Amniotic epithelial cell (primary cell): Measurements from ENCODE around the genes PDYN, TGM3, PTPRA and GFRA4.

- RRBS, result no CpG with 5 or more reads among the region's 15 CpGs
These were observed 2.9 kb upstream of the SIRPA start for GRCh38 chr20:1891966-1893033.

- RRBS, result 14% methylated on average over 1 of the region's 16 CpGs
These were observed 484 bp downstream of the SIRPA start for GRCh38 chr20:1895622-1896159.

- RRBS, result no CpG with 5 or more reads among the region's 6 CpGs
These were observed 18.0 kb downstream of the SIRPA start for GRCh38 chr20:1913074-1913800.

- RRBS, result 5% methylated on average over 2 of the region's 26 CpGs
These were observed 40.3 kb downstream of the SIRPA start for GRCh38 chr20:1935236-1936255.

- RRBS, result no CpG with 5 or more reads among the region's 7 CpGs
These were observed at the start of gene PDYN for GRCh38 chr20:1993714-1994160. TSS of gene PDYN (minus strand) at chr20:1994058.

- RRBS, result 2% methylated on average over 17 of the region's 99 CpGs
These were observed 1.2 kb downstream of the STK35 start for GRCh38 chr20:2102492-2103557.

- RRBS, result no CpG with 5 or more reads among the region's 7 CpGs
These were observed 3.1 kb upstream of the TGM3 start for GRCh38 chr20:2292563-2293235.

DNA sequence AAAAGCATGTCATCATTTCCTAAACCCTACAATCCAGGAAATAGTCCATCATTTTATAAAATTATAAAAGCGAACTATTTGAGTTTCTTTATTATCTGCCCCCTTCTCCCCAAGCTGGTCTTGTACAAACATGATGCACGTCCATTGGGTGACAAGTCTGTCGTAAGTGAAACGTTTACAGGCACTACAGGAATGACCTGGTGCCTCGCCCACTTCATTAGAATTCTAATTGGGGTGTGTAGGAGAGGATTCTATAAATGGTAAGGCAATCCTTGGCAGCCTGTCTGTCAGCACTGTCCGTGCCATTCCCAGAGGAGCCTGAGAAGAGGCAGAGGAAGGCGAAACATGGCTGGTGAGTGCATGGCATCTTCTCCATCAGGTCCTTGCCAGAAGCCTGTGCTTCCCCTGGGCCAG, at the start of gene TGM3:
TSS of gene TGM3 (plus strand) at position 283 of the 414 bp plus-strand sequence.
- RRBS, result no CpG with 5 or more reads among the region's 7 CpGs

- RRBS, result no CpG with 5 or more reads among the region's 7 CpGs
These were observed 11.8 kb downstream of the SNRPB start for GRCh38 chr20:2458494-2459418.

DNA sequence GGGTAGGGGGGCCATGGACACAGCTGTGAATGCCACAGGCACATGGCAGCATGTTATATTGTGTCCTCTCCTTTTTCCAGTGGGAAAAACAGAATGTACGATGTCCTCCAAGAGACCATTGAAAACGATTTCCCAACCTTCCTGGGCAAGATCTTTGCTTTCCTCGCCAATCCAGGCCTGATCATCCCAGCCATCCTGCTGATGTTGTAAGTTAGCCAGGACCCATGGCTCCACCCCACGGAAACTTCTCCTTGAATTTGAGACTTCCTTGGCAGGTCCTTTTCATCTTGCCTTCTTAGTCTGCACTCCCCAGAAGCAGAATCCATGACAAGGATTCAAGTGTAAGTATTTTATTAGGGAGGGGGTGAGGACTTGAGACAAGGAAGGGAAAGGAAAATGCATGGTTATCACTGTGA, 28.2 kb upstream of the NOP56 start:
- RRBS, result no CpG with 5 or more reads among the region's 4 CpGs

DNA sequence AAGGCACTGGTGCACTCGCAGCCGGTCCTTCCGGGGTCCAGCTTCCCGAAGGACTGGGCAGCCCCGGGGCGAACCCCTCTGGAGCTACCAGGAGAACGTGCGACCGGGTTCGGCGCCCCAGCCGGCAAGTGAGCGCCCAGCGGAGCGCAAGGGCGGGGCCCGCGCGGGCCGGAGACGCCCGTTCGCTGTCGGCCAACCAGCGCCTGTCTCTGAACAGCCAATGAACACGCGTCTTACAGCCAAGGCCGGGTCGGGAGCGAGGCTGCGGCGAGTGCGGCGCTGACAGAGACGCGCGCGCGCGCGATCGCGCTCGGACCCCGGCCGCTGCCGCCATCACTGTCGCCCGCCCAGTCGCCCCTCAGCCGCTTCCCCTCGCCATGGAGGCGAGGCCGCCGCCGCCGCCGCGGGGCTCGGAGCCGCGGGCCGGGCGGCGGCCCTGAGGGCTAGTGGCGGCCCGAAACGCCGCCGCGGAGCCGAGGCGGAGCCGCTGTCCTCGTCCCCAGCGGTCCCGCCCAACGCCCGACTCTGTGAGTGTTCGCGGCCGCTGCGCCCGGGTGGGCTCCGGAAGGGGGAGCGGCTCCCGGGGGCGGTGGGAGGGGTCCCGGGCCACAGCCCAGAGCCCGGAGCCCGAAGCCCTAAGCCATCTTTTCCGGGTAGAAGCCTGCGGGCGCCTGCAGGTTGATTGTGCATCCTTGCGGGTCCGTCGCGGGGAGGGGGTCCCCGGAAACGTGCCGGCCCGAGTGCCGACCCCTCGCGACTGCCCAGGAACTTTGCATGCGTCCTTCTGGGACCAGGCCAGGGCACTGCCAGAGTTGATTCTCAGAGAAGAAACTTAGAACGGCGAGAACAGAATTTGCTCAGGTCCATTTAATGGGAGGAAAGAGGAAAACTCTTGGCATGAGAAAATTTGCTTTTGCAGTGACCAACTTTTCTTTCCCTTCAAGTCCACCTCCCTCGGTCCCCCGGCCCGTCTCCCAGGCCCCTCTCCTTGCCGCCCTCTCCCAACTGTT, at the start of gene PTPRA:
TSS of gene PTPRA (plus strand) at position 248 of the 1,010 bp plus-strand sequence.
- RRBS, result 1% methylated on average over 42 of the region's 112 CpGs

DNA sequence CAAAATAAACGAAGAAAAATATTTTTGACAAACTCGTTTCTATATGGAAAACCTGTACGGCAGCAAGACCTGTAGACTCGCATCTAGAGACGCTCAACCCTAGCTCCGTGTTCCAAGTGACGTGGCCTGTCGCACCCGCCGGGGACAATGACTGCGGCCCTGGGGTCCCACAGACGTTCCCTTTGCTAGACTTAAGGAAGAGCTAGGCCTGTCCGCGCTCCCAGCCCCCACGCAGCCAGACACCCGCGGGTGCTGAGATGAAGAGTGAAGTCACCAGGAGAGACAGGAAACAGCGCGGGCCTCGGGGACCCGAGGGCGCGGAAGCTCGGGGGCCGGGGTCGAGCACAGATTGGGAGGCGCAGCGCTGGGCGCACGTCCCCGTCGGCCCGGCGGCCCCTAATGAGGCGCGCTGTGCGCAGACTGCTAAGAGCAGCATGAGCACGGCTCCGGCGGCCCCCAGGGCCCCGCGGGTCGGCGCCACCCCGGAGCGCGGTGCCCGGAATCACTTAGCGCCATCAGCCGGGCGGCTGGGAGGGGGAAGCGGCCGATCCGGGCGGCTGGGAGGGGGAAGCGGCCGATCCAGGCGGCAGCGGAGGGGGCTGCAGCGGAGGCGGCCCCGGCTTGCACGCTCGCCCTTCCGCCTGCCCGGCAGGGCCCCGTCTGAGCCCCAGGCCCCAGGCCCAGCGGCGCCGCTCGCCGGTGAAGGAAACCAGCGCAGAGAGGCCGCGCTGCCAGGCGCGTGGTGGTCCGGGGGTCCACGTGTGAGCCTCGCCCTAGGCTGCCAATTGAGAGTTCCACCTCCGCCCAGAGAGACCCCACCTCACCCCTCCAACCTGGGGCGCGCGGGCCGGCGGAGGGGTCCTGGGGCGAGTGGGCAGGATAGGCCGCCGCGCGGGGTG, 8.2 kb upstream of the AVP start:
- RRBS, result 5% methylated on average over 44 of the region's 91 CpGs

DNA sequence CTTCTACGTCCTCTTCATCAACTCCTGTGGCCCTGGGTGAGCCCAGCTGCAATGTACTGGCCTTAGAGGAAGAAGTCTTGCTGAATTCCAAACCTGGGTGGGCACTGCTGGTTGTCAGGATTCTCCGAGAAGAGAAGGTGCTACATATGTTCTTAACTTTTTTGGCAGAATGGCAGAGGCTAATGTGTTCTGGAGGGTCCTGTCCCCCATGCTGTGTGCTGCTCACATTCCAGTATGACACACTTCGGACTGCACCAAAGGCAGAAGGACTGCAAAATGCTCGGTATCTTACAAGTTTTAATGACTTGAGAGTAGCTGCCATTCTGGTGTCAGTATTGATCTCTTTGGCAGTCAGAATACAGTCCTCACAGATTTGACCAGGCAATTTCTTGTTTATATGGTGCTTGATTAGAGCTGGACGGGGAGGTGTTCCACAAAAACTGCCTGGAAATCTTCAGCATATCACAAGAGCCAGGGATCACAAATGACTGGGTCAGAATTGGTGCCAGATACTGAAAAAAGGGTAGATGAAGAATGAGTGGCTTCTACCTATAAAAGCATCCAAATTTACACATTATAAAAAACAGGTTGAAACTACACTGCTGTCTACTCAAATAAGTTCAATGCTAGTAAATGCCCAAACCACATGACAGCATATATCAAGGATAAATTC, 10.8 kb downstream of the FASTKD5 start:
- RRBS, result no CpG with 5 or more reads among the region's 5 CpGs

GRCh38 chr20:3203696-3204283, 692 bp downstream of the DDRGK1 start:
- RRBS, result no CpG with 5 or more reads among the region's 26 CpGs

GRCh38 chr20:3209879-3210369, 626 bp downstream of the ITPA start:
- RRBS, result 6% methylated on average over 1 of the region's 14 CpGs

GRCh38 chr20:3314935-3315591, 76.1 kb upstream of the SLC4A11 start:
- RRBS, result no CpG with 5 or more reads among the region's 2 CpGs

GRCh38 chr20:3539743-3540526, 69.1 kb downstream of the ATRN start:
- RRBS, result no CpG with 5 or more reads among the region's 5 CpGs

DNA sequence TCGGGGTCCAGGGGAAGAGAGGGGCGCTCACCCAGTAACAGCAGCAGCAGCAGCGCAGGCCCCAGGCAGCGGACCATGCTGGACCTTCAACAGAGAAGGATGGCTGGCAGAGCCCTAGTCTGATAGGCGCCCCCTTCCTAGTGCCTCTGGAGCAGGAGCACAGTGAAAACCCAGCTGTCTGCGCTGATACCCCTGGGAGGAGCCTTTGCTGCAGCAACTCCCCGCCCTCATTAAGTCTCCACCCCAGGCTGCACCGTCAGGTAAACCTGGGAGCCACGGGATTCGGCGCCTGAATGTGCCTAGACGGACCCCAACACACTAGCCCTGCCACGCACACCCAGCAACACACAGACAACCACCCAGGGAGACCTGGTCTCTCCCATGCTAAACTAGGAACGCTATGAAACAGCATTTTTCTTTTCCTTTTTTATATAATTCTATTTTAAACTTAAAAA, at the start of gene GFRA4:
TSS of gene GFRA4 (minus strand) at position 77 of the 455 bp plus-strand sequence.
- RRBS, result no CpG with 5 or more reads among the region's 14 CpGs

DNA sequence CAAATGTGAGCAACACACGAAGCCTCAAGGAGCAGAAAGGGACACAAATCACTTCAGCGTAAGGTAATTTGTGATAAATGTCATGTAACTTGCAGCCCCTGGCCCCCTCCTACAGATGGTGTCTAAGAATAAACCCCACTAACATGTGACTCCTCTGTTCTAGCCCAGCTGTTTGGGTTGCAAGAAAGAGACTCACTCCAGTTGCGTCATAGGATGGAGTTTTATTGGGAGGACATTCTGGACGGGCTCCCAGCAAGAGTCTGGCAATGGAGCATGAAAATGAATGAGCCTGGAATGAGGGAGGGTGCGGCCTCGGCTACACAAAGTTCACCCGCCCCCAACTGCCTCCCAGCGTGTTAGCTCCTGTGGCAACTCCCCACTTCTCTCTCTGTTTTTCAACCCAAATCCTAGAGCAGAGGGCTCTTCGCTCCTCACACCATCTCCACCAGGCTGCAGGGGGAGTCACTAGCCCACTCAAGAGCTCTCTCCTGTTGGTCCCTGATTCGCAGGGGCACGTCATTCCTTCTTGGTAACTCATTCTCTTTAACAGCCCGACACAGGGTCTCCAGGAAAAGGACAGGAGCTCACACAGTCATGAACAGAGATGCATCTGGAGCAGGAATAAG, 5.1 kb upstream of the ADAM33 start:
- RRBS, result no CpG with 5 or more reads among the region's 12 CpGs

DNA sequence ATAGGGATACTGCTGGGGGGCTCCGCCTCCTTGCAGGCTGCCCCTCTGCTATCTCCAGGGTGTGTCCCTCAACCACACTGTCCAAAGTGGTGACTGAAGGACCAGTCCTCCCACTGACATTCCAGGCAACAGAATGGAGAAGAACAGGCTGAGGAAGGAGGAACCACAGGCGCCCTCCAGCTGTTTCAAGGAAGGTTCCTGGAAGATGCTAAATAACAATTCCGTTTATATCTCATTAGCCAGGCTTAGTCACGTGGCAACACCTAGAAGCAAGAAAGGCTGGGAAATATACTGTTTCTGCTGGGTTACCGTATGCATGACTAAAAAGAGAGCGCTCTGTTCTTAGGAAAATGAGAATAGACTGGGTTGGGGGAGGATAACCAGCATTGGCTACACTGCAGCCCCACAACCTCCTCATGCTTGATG, 4.8 kb upstream of the HSPA12B start:
- RRBS, result no CpG with 5 or more reads among the region's 6 CpGs